ENCODE measurements around the genes TRPC7 and BRD8.

DNA sequence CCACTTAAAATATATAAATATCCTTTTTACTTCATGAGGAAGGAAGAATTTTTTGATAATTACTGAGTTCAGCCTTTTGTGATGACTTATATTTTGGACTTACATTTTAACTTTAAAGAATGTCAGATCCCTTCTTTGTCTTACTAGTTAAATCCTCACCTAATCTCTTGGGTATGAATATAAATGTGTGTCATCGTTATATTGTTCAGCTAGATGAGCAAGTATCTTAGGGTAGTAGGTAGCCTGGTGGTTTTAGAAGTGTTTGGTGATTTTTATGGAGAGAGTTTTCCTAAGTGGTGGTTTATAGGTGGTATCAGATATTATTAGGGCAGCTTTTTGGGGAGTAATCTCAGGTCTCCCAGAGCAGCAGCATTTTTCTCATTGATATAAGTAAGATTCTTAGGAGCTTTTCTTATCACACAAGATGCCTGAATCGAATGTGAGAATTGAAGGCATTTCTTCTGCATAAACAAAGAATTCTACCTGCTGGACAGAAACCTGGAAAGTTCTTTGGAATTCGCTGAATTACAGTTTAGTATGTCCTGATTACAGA, 11.7 kb downstream of the SMIM32 start:
- PRO-cap, result no peak

DNA sequence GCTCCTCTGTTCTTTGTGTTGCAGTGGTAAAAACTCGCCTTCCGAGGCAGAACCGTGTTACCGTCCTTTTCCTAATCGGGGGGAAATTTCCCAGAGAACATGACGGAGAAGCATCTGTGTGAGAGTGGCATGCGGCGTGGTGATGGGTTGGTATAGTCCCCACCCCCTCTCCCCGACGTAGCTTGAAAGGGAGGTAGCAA, at the start of gene TRPC7:
TRPC7 (minus strand) TSS at position 126 of the 200 bp plus-strand sequence.
- PRO-cap, result no peak

- PRO-cap, result no peak
Observed at GRCh38 chr5:136811674-136812033, 446.3 kb upstream of the TRPC7 start.

- PRO-cap, result no peak
Observed at GRCh38 chr5:136977999-136978908, 520.9 kb downstream of the SPOCK1 start.

GRCh38 chr5:137108913-137109320, 390.2 kb downstream of the SPOCK1 start:
- PRO-cap, result no peak

GRCh38 chr5:137254650-137255271, 244.4 kb downstream of the SPOCK1 start:
- PRO-cap, result no peak

DNA sequence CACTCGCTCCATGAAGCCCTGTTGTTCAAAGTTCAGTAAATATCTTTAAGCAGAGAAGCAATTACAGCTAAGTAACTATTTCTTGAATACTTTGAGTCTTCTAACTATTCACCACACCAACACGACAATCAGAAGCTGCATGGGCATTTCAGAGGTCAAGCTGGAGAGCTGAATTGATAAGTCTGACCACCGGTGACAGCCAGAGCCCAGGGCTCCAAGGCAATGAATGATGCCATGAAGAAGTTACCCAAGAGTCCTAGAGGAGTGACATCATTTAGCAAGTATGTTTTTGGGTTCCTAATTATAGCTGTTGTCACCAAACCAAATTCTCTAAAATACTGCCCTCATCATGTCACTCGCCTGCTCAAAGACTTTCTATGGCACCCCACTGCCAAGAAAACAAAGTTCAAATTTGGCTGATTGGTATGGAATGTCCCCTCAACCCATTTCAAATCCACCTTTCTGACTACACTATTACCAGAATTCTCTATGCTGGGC, 235.1 kb downstream of the SPOCK1 start:
- PRO-cap, result no peak

DNA sequence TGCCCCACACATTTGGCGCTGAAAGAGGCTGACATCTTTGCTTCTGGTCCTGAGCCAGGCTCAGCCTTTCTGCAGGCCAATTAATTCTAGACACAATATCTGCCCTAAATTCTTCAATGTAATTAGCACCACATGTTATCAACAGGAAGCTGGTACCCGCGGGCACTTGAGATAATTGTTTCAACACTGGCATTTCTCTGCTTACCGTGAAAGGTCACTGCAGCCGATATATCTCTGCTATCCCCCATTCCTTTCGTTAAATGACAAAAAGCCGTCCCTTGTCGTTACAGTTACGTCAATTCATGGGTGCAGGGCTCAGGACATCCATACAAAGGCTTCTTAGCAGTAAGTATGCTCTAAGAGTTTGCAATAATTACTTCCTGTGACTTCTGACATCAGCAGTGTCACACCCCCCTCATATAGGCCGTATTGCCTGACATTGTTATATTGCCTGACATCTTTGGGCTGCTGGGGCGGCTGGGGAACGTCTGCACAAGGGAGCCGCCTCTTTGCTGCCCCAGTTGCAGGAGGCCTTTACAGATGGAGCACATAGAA, 65.0 kb upstream of the SPOCK1 start:
- PRO-cap, result no peak

DNA sequence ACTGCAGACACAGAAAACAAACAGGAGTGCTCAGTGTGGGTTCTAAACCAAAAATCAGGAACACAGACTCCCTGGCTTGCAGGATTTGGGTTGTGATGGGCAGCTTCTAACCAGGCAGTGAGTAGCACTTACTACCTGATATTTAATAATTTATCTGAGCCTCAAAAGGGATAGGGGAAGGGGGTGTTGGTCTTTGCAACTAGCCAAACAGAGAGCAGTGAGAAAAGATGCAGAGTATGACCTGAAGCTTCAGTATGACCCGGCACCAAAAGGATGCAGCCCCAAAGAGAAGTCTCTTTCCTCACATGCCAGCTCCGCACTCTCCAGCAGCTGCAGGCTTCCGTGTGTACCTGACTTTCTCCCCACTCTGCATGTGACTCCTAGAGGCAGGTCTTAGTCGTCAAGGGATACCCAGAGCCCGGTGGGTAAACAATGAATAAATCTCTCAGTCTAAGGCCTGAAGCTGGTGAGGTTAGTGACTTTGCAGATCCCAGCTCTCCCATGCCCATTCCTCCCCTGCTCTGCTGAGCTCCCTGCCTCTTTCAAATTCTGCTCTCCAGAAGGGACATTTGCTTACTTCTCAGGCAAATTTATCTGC, 105.4 kb upstream of the SPOCK1 start:
- PRO-cap, result no peak

DNA sequence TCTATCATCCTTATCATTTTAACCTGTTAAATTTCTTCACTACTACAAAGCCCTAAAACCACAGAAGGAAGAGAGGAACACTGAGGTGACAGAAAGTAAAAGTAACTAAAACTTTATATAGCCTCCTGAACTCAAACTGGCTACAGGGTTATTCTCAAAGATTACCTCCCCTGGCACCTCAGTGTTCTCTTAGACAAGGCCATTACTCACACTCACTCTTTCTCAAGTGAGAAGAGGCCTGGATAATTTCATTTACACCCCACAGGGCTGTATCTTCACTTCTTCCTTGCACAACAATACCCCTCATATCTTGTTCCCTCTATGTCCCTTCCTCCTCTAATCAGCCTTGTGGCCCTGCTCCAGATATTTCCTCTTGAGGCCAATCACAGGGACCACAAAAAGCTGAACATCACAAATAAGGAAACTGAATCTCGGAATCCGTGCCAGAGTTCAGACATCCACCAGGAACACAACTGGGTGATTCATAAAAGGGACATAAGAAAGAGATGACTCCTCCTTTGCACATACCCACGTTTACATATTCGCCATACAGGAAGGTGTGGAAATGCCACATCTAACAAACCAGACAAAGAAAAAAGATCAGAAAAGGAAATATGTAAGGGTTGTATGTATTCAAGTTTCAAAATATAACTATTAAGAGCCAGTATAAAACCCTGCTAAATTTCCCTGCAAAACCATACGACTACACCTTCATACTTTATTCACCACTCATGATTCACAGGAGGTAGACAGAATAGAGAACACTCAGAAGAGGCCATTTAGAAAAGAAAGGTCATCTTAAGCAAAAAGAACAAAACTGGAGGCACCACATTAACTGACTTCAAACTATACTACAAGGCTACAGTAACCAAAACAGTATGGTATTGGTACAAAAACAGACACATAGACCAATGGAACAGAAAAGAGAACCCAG, 1.7 kb upstream of the KLHL3 start:
- PRO-cap, result no peak

GRCh38 chr5:137750208-137751048, 3.7 kb downstream of the HNRNPA0 start:
- PRO-cap, result no peak

DNA sequence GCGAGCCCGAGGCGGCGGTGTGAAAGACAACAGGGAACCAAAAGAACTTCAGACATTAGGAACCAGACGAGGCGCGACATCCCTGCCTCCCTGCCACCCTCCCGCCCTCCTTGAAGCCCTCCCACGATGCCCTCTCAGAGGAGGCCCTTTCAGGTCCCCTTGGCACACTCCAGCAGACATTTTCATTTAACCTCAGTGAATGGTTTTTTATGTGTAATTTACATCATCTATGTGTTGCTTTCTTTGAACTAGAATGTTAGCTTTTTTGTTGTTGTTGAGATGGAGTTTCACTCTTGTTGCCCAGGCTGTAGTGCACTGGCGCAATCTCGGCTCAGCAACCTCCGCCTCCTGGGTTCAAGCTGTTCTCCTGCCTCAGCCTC, 1.0 kb upstream of the HNRNPA0 start:
- PRO-cap, result no peak

DNA sequence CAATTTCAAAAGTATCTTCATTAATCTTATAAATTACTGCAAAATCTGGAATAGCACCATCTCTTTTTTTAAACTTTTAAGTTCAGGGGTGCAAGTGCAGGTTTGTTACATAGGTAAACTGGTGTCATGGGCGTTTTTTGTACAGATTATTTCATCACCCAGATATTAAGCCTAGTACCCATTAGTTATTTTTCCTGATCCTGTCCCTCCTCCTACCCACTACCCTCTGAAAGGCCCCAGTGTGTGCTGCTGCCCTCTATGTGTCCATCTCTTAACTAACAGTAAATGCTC, 46.4 kb upstream of the HNRNPA0 start:
- PRO-cap, result no peak

DNA sequence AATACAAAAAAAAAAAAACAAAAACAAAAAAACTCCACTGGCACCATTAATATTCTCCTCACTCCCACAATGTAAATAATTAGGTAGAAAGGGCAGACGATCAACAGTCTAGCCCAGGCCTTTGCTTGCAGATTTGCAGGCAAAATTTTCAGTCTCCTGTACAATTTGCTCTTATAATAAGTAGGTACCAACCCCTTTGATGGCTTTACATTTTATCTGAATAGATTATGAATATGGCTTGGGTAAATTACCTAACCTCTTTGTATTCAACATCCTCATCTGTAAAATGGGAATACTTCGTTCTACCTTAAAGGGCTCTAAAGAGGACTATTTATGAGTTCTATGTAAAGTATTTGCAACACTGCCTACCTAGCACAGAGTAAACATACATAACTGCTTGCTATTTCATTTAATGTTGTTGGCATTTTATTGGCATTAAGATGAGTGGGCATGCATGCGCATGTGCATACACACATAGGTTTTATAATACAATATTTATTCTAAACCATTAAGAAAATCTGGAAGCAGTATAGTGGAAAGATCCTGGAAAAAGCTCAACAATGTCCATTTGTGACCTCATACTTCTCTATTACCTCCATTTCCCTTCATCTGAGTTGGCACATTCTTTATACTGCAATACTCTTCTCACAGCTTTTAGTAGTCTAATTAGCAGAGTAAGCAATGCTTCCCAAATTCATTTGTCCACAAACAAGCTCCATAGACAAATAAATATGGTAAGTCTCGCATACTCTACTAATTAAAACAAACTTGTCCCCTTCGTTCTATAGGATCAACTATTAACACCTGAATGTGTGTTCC, 57.3 kb downstream of the PKD2L2 start:
- PRO-cap, result no peak

DNA sequence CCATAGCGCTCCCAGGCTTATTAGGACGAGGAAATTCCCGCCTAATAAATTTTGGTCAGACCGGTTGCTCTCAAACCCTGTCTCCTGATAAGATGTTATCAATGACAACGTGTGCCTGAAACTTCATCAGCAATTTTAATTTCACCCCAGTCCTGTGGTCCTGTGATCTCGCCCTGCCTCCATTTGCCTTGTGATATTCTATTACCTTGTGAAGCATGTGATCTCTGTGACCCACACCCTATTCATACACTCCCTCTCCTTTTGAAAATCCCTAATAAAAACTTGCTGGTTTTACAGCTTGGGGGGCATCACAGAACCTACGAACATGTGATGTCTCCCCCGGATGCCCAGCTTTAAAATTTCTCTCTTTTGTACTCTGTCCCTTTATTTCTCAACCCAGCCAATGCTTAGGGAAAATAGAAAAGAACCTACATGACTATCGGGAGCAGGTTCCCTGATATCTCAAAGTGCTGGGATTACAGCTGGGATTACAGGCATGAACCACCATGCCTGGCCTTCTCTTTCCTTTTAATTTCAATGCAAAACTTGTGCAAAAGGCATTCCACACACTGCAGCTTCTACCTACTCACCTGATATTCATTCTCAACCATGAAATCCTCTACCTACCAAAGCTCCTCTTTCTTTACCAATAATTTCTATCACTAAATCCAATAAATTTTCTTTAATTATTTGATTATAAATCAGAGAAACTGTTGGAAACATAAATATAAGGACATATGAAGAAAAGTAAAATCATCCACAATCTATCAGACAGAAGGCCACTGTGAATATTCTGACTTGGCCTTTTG, 55.5 kb downstream of the FAM13B start:
- PRO-cap, result no peak

- PRO-cap, result no peak
Observed at GRCh38 chr5:138032045-138032621, 746 bp downstream of the FAM13B start.

- PRO-cap, result unidirectional peak, minus-strand start at chr5:138178630
Observed at GRCh38 chr5:138178288-138178873, at the start of gene BRD8. Gene BRD8 (minus strand): TSS chr5:138178630.

DNA sequence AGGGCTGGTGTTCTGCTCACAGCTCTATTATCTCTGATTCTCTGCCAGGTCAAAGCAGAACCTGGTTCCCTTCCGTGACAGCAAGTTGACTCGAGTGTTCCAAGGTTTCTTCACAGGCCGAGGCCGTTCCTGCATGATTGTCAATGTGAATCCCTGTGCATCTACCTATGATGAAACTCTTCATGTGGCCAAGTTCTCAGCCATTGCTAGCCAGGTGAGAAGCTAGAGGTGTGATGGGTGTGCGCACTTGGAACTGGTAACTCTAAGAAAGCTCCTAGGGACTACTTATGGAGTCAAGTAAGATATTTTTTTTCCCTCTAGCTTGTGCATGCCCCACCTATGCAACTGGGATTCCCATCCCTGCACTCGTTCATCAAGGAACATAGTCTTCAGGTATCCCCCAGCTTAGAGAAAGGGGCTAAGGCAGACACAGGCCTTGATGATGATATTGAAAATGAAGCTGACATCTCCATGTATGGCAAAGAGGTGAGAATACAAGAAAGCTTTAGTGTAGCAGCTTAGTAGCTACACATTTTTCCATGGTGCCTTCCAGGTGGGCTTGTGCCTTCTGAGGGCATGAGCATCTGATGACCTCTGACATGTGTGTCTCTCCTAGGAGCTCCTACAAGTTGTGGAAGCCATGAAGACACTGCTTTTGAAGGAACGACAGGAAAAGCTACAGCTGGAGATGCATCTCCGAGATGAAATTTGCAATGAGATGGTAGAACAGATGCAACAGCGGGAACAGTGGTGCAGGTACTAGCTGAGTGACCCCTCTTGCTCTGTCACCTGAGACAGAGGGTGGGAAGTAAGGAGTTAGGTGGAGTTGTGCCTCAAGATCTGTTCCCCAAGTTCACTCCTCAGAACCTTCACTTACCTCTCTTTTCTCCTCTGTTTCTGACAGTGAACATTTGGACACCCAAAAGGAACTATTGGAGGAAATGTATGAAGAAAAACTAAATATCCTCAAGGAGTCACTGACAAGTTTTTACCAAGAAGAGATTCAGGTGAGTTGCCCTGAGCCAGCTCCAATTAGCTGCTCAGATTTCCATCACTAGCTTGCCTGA, 5.6 kb downstream of the KIF20A start:
- PRO-cap, result no peak

GRCh38 chr5:138348759-138349186, 3.7 kb upstream of the KDM3B start:
- PRO-cap, result no peak

DNA sequence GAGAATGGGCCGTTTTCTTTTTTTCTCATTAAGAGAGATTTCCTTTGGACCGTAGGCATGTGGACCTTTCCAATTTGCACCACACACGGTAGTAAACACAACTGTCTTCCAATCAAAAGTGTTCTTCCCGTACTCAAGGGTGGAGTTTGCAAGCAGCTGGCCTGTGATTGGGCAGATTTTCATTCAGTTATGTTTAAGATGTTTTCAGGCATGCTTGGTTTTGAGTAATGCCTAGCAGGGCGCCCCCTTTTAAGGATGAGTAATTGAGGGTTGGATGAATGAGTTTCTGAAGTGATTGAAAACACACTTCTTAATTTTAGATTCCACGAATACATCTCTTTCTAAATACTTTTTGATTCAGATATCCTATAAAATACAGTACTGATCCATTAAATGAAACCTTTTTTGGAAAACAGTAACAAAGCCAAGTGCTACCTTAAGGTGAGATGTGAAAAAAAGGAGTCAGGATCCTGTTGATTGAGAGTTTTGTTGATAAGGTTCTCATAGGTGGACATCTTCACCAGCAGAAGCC, 2.6 kb downstream of the KDM3B start:
- PRO-cap, result no peak

Measured in left common carotid artery plus branches (tissue), 1 donor.